ENCODE measurements around a stretch of chr15.

DNA sequence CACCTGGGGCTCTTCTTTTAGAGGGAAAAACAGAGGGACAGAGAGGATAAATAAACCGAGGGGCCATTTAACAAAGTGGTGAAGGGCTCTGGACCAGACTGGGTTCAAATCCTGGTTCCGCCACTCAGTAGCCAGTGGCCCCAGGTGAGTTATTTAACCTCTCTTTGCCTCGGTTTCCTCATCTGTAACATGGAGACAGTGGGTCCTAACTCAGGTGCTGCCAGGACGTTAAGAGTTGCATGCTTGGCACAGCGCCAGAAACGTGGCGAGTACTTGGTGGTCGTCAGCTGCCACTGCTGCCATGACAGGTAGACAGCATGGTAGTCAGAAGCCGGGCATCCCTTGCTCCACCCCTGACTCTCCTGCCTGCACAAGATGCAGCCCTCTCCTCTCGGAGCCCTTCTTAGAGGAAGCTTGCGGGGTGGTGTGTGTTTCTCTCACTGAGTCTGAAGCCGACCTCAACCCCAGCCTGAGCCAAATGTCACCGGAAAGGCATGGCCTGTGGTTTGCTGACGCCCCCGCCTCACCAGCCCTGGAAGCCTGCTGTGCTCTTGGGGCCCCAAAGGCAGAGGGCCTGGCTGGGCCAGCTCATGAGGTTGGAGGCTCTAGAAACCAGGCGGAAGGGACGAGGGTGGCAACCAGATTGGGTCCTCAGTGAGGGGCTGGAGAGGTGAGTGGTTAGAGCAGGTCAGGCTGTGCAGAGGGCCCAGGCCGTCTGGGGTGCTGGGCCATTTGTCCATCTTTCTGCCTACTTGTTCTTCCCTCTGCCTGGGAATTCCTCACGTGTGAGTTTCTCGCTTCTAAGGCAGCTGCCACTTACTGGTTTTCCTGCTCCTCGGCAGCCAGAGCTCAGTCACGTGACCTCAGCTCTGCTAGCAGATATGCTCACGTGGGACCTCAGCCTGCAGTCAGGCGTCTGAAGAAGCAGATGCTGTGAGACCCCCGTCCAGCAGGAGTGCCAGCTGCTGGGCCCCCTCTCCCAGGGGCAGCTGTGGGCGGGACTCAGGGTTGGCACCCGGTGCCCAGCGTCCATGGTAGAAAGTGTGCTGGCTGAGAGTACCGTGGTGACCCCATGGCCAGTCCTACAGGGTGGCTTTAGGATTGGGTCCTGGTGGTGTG, 160.9 kb upstream of the TLE3 start:
- RRBS, 2 experiments, result no CpG with 5 or more reads among the region's 29 CpGs

DNA sequence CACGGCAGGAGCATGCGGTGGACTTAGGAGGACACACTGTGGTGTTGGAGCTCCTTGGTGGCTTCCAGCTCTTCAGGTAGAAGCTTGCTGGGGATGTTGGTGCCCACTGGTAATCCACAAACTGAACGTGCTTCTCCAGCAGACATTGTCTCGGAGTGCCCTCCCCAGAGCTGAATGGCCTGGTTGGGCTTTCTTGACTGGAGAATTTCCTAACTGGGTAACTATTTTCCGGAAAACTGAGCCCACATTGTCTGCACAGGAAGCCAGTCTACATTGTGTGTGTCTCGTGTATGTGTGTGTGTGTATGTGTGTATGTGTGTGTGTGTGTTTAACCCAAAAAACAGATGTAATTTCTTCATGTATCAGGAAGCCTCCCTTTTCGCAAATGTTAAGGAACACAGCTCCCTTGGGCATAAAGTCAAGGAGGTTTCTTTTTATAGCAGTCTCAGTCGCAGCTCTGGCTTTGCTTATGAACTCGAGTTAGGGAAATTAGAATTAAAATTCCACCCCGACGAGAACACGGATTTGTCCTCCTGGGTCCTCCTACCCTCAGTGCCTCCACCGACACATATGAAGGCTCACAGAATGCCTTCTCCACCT, 172.7 kb upstream of the TLE3 start:
- RRBS, 2 experiments, result no CpG with 5 or more reads among the region's 13 CpGs

- RRBS, 2 experiments, result 3 to 10% methylated on average over 11 of the region's 37 CpGs
These were observed 288.4 kb downstream of the UACA start for GRCh38 chr15:70474650-70475652.

DNA sequence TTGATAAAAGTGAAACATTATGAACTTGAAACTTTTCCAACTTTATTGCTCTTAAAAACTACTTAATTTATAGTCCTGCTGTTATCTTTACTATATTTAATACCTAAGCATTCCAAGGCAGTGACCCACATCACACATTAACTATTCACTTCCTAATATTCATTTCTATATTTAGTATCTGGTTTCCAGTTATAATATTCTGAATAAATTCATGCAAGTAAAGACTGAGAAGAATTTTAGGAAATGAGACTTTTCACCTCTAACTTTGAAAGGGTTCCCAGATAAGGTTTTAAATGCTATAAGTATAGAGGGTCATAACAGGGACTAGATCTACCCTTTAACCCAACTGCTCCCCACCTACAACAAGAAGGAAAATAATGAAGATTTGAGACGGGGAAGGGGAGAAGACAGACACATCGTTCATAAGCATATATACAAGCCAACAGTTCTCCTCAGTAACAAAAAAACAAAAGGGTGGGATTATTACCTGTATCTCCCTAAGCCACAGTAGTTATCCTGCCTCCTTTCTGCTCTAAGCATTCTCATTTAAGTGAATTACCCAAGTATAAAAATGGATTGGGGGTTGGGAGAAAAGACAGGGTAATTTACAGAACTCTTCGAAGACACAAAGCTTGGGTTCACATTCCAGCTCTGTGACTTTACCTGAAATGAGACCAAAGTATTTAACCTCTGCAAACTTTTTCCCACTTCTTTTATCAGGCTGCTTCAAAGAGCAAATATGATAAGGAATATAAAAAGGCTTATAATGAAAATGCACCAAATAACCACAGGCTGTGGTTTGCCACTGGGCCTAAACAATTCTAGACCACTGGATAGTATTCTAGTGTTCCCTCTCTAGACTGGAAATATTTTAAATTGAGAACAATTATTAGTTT, 64.6 kb downstream of the UACA start:
- RRBS, 2 experiments, result no CpG with 5 or more reads among the region's 3 CpGs

DNA sequence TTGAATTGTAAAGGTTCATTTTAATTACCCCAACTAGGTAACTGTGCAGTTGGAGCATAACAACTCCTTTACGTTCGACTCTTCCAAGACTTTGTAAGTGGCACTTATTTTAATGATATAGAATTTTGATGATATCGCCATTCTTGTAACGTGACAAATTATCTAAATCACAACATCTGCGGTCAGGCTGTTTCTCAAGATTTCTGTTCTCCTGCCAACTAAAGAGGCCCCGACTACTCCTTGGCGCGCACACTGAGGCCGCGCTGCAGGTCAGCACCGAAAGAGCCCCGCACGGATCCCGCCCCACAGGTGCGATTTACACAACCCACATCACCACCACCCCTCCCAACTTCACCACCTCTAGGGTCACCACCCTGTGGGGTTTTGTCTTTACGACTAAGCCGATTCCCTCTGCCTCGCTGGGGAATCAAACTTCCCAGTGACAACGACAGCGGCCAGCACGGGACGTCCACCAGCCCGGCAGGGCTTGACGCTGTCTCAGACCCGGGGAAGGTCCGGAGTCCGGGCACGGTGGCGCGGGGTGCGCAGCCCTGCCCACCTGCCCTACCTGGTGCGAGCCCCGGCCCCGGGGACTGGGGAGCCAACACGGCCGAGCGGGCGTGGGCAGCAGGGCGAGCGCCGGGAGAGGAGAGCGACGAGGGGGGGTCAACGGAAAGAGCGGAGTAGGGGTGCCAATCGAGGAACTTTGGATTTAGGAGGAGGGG, 866 bp downstream of the UACA start:
- RRBS, 2 experiments, result under 1 to 6% methylated on average over 15 of the region's 46 CpGs

DNA sequence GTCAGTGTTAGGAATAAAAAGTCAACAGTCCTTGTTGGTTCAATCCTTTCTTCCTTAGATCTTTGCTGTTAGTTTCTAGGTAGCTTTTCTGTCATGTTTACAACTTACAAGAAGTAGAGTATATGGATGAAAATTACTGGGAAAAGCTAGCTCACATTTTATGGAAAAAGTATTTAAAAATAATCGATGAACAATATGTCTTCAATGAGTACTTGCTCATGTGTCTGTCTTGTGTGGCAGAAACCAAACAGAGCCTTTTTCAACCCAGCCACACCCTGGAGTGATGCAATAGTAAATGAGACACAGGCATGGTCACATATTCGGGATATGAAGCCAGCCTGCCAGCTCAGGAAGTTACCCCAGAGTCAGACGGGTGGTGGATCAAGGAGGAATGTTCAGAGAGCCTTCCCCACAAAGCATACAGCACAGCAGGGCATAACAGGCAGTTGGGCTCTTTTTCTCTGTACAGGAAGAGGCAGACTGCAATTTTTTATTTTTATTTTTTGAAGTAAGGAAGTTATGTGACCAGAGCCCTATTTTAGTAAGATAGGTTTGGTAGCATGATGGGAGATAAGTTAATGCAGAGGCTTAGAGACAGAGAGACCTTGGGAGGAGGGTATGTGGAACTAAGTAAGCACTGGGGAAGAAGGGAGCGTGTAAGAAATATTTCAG, 27.3 kb downstream of the LARP6 start:
- RRBS, 2 experiments, result no CpG with 5 or more reads among the region's 4 CpGs

DNA sequence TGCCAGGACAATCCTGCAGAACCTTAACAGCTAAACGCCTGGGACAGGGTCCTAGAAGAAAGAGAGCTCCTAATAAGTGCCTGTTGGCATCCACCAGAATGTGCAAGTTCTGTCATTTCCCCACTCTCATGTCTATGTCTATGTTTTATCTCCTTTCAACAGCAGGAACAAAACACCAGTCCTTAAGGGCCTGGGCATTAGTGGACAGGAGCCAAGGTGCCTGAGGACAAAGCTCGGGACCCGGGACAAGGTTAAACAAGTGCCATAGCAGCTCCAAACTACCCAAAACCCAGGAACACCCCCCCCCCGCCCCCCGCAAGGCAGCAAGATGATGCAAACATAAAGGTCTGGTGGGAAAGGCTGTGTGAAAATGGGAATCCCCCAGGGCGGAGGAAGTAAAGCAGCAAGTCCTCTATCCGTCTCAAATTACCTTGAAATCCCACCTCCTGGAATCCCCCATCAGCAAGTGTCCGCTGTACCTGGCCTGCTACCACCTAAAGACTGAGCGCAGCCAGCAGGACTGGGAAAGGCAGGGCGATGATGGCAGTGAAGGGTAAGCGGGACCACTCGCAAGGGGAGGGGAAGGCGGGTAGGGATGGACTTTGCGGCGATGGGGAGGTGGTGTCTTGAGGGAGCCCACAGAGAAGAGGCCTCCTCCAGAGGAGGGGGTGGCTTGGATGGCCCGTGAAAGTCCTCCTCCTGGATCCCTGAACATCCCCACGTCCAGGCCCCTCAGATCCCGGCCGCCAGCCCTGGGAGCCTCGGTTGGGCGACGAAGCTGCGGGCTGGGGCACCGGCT, 841 bp downstream of the LARP6 start:
- RRBS, 2 experiments, result under 1 to 4% methylated on average over 7 of the region's 24 CpGs

DNA sequence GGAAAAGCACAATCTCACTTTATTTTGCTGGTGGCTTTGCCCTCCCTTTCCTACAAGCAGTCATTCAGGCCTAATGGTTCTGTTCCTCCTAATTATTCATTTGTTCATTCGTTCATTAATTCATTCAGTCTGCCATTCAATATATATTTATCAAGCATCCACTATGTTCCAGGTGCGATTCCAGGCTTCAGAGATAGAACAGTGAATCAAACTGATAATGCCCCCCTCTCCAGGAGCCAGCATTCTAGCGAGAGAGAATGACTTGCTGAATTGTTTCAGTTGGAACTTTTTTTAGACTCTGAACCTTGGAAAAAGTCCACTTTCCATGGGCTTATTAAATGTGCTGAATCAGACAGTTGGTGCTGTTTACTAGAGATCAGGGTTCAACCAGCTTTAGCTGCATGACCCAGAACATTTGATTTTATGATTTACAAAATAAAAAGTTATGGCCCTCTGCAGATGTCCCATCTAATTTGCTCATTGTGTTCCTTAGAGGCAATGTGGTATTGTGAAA, 213.1 kb downstream of the THSD4 start:
- RRBS, 2 experiments, result no CpG with 5 or more reads among the region's 3 CpGs

- RRBS, 2 experiments, result no CpG with 5 or more reads among the region's 15 CpGs
These were observed 226.6 kb downstream of the THSD4 start for GRCh38 chr15:71341568-71342532.

DNA sequence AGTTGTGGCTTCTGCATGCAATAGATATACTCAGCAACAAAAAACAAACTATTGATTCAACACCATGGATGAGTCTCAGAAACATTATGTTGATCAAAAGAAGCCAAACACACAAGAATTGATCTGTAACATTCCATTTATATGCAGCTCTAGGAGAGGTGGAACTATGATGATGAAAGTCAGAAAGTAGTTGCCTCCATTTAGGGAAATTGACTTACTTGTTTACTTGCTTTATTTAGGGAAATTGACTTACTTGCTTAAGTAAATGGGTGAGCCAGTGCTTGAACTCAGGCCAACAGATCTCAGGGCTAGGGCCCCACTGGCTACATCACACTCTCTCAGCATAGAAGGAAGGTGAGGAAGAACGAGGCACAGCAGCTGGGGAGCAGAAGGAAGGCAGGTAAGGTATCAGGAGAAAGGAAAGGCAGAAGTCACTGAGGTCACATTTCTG, 296.5 kb upstream of the NR2E3 start:
- RRBS, 2 experiments, result no CpG with 5 or more reads among the region's 1 CpG

- RRBS, 2 experiments, result no CpG with 5 or more reads among the region's 7 CpGs
These were observed 130.5 kb upstream of the NR2E3 start for GRCh38 chr15:71679580-71680443.

DNA sequence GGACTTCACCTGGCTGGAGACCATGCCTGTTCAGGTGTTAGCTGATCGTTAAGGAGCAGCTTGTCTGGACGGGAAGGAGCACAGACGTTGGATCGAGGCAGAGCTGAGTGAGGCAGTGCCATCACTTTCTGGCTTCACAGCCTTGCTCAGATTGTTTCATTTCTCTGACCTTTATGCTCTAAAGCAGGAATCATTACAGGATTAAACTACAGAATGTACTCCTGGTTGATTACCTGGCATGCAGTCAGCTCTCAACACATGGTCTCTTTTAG, 119.0 kb upstream of the NR2E3 start:
- RRBS, 2 experiments, result no CpG with 5 or more reads among the region's 4 CpGs

DNA sequence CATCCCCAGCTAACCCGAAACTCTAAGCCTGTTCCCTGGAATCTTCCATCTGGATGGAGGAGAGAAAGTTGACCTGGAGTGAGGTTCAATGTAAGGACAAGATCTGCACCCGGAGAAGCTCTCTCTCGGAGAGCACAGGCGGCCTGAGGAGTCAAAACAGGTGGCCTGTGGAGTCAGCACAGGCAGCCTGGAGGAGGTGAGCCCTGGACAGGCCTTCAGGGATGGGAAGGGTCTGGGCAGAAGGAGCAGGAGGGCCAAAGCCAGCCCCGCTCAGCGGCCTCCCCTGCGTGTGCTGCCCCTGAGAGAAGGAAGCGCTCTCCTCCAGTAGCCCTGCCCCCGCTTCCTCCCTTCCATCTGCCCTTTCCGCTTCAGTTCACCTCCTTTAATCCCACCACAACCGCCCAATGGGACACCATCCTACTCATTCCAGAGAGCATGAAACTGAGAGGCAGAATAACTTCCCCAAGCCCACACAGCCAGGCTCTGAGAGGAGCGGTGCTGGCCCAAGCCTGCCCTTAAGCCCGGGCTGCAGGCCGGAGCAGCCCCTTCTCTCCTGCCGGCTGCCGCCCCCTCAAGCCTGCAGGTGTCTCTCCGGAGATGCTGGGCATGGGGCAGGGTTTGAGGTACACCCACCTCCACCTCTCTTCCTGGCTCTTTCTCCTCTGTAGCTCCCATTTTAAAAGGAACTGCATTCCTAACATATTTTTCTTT, 3.2 kb upstream of the NR2E3 start:
- RRBS, 2 experiments, result 78 to 100% methylated on average over 1 to 2 of the region's 17 CpGs

GRCh38 chr15:72176124-72176853, 21.3 kb downstream of the GRAMD2A start:
- RRBS, 2 experiments, result no CpG with 5 or more reads among the region's 11 CpGs

GRCh38 chr15:72221065-72221414, 9.9 kb downstream of the PKM start:
- RRBS, 2 experiments, result no CpG with 5 or more reads among the region's 3 CpGs

DNA sequence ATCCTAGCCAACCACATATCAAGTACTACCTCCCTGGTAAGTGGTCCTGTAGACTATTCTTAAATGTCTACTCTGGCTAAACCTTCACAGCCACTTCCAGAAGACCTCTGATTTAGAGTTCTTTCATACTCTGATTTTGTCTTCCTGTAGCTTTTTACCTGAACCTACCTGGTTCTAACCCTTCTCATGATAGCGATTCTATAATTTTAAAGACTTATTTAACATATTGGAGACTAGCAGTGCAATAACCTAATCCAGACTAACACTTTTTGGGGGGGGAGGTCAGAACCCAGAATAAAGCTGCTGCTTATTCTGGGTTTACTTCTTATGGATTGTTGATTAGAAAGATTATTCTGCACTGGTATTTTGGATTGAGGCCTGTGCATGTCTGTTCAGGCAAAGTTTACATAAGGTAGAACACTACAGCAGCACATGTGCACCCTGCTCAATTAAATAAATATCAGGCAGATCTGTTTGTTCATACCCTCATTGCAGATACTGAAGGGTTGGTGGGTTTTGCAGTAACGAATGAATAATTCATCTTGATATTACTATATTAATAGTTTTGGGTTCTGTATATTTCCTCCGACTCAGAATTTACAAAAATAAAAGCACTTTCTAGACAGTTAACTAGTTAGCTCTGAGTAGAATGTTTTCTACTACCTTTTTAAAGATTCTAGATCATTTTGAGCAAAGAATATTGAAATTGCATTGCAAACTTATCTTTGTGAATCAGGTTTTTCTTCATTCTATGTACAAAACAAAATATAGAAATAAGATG, 19.1 kb downstream of the ARIH1 start:
- RRBS, 2 experiments, result no CpG with 5 or more reads among the region's 3 CpGs

GRCh38 chr15:72497471-72497844, 23.3 kb downstream of the ARIH1 start:
- RRBS, 2 experiments, result no CpG with 5 or more reads among the region's 1 CpG

DNA sequence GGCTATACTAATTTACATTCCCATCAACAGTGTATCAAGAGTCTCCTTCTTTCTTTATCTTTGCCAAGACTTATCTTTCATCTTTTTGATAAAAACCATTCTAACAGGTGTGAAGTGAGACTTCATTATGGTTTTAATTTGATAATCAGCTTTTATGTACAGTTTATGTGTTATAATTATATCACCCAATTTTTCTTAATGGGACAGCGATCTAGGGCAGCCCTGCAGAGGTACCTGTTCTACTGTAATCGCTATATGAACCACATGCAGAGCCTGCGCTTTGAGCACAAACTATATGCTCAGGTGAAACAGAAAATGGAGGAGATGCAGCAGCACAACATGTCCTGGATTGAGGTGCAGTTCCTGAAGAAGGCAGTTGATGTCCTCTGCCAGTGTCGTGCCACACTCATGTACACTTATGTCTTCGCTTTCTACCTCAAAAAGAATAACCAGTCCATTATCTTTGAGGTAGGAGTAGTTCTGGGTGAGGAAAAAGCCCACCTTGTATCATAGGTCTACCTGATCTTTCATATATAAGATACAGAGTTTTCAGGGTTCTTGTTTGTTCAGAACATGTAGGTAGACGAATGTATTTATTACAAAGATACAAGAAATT, 73.9 kb upstream of the GOLGA6B start:
- RRBS, 2 experiments, result no CpG with 5 or more reads among the region's 6 CpGs

DNA sequence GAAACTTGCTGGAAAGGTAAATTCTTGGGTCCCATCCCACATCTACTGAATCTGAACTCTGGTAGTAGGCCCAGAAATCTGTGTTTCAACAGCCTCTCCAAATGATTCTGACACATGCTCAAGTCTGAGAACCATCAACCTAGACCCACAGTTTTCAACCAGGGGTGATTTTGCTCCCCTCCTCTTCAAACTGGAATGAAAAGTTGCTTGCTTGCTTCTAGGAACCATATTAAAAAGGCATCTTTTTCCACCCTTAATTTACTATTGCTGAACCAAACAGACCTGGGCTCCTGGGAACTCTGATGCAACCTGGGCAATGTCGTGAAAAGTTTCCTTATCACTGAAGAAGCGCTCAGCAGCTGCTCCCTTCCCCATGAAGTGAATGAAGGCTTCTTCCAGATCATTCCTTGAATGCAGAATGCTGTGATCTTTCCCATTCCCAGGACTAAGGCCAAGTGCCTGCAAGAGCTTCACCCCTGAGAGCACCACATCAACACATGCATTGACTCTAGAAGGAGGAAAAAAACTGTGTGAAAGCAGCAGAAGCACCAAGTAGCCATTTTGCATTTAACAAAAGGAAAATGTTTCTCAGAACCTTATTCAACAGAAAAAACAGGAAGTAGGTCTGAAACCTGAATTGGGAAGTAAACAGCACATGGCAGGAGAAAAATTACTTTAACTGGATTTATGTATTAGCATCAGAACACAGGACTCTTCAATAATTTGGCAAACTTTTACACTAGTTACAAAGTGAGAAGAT, 8.8 kb downstream of the ADPGK start:
- RRBS, 2 experiments, result no CpG with 5 or more reads among the region's 2 CpGs

Data from Panc1 (cell line).